Hematopoietic multipotent progenitor cell (in vitro differentiated cells): ENCODE measurements around a stretch of chr10.

DNA sequence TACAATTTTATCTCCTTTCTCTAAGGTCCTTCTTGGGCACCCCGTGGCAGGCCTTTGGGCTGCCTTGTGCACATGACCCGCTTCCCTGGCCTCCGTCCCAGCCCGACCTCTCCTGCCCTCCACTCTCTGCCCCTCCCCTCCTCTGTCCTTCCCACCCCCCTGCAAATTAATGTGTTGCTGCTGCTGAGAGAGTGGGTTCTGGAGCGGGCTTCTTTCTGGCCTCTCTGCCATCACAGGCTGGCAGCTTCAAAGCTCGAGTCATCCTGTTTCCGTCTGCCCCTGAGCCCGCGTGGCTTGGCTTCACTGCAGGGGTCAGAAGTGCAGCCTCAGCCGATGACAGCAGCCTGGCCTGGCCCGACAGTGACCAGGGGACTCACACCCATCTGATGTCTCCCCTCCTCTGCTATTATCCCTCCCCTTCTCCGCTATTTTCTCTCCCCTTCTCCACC, 24.2 kb downstream of the LYZL2 start:
- CAGE, long polyA plus RNA: no peak

DNA sequence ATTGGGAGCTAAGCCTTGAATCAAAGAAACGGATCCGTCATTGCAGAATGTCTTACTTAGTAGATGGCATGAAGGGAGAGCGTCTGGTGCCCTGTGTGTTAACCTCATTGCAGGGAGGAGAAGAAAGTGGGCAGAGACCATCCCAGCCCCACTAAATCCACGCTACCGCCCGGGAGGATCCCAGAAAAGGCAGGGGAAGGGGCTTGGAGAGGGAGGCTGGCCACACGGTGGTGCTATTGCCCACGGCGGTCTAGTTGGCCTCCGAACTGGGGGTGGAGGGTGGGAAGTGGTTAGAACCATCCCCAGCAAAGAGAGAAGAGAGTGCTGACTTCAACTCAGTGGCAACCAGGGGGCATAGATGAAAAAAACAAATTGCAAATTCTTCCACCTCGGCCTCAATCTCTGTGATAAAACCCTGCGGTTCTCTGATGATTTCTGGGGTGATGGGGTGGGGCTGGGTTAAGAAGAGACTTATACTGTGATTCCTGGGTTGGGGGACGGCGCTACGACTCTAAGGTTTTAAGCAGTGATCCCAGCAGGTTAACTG, 154.3 kb upstream of the LYZL2 start:
- CAGE, long polyA plus RNA: no peak

DNA sequence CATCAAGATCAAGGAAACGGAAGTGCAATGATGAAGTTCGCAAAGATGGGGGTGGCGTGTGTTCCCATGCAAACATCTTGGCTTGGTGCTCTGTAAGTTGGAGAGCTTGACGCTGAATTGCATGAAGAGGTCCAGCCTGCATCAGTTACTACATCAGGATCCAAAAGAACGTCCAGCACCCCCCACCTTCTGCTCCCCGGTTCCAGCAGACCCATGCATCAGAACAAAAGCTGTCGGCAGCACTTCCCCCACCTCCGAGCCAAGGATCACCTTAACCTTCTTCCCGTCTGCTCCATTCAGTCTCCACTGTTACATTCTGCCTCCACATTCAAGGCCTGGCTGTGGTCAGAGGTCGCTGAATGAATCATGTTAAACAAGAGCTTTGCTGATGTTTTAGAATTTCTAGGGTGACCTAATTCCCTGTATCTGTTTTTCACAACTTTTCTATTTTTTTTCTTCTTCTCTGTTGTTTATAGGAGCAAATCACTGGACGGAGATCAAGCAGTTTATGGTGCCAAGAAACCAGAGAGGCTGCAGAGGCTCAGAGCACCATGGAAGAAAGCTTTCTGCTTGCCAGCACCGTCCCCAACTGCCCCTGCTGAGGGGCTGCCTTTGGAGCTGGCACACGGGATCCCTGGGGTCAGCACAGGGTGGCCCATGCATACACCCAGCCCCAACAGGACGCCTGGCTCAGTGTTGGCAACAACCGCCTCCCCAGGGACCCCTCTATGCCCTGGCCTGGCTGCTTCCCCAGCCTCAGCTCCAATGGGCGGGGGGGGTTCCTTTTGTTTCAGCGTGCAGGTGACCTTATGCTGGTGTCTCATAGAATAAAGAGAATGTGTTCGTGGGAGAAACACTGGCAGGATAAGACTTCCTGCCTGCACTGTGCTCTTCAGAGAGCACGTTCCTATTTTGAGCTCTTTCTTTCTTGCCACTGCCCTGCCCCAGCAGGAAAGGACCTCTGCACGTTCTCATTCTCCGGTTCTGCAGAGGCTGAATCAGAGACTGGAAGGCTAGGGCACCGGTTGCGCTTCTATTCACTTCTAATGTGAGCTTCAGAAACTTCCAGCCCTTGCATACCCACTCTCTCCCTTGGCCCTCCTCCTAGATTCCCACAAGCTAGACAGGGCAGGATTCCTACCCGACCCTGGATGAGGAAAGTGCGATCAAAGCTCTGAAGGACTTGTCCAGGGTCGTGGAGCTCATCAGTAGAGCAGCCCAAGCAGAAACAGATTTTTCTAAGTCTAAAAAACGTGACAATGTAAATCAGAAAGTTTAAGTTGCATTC, 182.7 kb upstream of the LYZL2 start:
- CAGE, long polyA plus RNA: no peak

- CAGE, long polyA plus RNA: no peak
Measured at GRCh38 chr10:30819610-30819963, 190.0 kb upstream of the LYZL2 start.

DNA sequence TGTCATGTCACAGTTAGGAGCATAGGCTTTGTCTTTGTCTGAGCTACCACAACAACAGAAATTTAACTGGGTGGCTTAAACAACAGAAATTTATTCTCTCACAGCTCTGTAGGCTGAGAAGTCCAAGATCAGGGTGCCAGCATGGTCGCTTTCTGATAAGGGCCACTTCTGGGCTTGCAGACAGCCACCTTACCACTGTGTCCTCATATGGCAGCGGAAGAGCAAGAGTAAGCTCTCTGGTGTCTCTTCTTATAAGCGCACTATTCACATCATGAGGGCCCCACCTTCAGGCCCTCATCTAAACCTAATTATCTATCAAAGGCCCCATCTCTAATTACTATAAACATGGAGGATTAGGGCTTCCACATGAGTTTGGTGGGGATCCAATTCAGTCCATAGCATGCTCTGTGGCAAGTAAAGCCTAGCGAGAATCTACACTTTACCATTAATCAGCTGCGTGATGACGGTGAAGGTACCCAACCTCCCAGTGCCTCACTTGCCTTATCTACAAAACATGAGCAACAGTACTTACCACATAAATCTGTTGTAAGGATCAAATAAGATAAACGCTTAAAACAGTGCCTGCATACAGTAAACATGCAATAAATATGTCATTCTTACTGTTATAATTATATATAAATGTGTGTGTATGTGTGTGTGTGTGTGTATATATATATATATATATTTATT, 17.3 kb downstream of the ZNF438 start:
- CAGE, long polyA plus RNA: no peak

DNA sequence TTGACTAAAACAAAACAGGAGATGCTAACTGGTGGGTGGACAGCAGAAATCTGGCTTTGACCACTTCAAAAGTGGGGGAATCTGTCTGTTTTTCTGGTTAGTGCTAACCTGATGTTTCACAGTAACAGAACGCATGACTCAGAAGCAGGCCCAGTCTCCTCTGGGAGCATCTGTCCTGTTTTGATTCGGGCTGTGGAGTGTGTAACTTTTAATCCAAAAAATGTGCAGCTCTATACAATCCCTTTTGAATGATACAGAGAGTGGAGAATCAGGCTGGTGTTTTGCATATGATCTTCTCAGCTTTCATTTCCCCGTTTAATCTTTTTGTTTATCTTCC, 32.7 kb upstream of the ZNF438 start:
- CAGE, long polyA plus RNA: no peak

- CAGE, long polyA plus RNA: no peak
Measured at GRCh38 chr10:31320171-31321128, 1.4 kb downstream of the ZEB1 start.

DNA sequence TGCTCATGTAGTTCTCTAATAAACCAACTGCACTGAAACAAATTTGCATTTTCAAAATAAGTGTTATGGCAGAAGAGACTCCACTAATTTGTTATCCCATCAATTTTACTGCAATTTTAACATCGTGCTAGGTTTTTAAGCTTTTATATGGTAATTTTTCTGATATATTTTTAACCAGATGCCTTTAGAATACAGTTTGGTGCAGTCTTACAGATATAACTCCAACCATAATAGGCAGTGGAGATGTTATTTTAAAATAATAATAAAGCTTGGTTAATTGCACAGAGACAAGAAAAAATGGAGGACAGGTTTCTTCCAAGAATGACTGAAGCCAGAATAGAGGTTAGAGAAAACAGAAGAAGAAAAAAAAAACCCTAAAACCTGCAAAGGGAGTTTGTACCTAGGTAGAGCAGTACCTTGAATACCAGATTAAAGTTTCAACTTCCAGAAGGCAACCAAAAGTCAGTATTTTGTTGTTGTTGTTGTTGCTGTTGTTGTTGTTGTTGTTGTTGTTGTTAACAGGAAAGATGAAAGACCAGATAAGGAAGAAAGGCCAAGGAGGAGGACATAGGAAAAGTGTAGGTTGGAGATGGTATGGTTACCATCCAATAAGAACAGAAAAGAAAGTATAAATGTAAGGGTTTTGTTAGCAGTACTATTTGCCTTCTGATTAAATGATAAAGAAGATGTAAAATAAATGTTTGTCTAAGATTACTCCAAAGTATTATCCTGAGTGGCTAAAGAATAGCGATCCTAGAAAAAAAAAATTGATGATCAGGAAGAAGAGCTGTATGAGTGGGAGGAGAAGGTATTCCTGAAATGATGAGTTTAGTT, 82.8 kb downstream of the ZEB1 start:
- CAGE, long polyA plus RNA: no peak

DNA sequence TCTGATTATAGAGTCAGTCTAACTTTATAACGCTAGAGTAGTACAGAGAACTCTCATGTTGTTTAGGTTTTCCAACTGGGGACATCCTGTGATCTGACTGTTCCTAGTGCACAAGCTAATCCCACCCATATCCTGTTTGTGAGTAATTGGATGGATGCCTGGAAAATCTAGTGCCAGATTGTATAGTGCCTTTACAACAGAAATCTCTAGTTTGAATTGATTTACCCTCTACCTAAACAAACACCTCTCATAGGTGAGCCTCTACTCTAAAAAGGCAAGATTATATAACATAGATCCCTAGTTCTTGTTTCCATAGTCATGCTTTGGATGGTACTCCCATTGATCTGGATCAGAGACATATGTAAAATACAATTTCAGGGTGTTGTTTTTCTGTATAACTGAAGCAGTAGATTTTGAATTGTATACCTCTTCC, 107.5 kb downstream of the ZEB1 start:
- CAGE, long polyA plus RNA: no peak

GRCh38 chr10:31442347-31443213, 123.6 kb downstream of the ZEB1 start:
- CAGE, long polyA plus RNA: no peak

GRCh38 chr10:31582503-31583263, 263.7 kb downstream of the ZEB1 start:
- CAGE, long polyA plus RNA: no peak

- CAGE, long polyA plus RNA: no peak
Measured at GRCh38 chr10:31602988-31604070, 284.3 kb downstream of the ZEB1 start.

GRCh38 chr10:31697133-31697579, 231.5 kb downstream of the ARHGAP12 start:
- CAGE, long polyA plus RNA: no peak

GRCh38 chr10:31759661-31760243, 168.9 kb downstream of the ARHGAP12 start:
- CAGE, long polyA plus RNA: start-site peak on the minus strand at chr10:31760075-31760112, 146 reads

DNA sequence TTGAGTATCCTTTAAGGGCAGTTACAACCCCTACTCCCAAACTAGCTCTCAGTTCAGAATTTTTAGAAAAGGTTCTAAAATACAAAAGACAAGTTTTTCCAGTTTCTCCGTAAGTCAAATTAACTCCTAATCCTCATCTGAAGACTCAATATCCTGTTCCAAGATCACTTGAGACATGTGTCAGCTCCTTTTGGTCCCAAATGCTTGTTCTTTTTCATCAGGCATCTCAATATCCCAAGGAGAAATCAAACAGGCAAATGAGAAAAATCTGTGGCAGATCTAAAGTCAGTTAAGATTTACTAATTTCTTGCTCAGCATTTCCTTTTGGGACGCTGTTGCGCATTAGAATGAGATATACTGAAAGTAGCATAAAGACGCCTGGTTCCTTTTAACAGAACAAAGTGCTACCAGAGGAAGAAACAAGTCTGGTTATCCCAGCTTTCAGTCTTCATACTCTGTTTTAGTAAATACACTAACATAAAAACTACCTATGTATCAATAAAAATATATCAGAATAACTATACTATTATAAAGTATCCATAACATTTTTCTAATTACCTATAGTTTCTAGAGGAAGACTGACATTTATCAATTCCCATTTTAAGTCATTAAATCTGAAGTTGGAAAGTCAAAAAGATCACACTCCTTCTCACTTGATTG, 51.7 kb downstream of the ARHGAP12 start:
- CAGE, long polyA plus RNA: no peak

DNA sequence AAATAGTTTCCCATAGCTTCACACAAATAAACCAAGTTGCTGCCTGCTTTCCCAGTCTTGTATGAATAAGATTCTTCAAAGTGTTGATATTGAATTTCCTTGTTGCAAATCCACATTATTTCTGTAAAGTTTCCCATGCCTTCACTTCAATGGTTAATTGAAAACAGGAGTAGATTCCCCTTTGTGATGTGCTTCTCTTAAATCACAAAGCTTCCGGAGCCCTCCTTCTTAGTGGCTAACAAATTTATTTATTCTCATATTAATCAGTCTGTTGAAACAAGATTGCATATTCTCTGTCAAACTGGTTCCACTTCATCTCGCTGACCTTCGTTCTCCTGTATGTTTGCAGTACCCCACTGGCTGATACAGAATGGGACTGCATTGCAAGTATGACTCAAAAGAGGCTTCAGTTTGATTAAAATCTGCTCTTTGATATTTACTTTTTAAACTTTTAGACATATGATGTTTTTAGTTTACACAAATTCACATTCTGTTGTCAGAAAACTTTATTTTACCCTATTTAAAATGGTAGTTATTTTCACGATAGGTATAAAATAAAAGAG, 14.2 kb upstream of the ARHGAP12 start:
- CAGE, long polyA plus RNA: no peak

- CAGE, long polyA plus RNA: no peak
Measured at GRCh38 chr10:31962465-31963214, 34.0 kb upstream of the ARHGAP12 start.

GRCh38 chr10:32028213-32029033, 27.8 kb downstream of the KIF5B start:
- CAGE, long polyA plus RNA: no peak

DNA sequence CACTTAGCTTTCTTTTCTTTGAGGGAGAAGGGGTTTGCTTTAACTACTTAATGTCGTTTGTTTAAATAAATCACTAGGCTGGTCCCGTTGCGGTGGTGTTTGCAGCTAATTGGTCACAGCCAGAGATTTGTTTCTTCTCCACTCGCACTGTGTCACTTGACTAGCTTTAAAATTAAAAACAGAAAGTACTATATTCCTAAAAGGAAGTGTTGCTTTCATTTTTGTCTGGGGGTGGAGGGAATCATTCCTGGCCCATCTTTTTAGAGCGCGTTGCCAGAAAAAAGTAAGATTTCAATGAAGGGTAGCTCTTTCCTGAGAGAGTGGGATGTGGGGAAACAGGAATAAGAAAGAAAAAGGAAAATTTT, 427 bp upstream of the KIF5B start:
- CAGE, long polyA plus RNA: no peak

- CAGE, long polyA plus RNA: no peak
Measured at GRCh38 chr10:32459308-32459558, 13.3 kb downstream of the CCDC7 start.